ENCODE measurements around the genes DHCR24 and PCSK9.

DNA sequence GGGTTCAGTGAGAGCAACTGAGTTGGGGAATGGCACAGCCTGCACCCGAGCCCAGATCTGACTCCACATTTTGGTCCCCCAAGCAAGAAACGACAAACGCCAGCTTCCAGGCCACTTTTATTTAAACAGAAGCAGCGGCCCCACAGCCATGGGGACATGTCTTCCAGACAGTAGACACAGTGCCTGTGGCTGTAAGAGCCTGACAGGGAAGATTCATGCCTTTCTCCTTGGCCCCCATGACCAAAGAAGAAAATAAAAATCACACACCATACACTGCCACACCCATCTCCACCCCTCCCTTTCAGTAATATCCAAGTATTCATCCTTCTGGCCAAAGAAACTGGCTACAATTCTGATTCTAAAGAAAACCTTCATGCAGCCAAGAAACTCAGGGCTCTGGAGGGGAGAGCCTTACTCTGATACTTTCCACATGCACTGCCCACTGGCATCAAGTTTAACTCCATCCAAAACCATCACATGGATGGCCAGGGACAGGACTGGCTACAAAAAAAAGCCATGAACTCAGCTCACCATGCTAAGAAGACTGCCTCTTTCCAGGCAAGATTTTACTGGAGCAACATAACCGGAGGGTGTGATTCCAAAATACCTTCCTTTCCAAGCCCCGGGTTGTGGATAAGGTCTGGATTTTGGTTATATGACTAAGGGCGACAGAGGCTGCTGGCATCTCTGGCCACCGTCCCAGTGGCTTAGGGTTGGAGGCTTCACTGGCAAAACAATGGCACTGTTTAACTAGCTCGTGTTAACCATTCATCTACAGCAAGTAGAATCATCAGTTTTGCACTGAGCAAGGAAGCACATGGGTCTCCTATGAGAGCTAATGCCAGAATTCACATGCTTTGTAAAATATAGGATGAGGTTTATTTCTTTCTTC is 37.2 kb downstream of the DHCR24 start:
- RAMPAGE, long total RNA: no peak
- RRBS: 17% methylated on average over 1 of the region's 9 CpGs

DNA sequence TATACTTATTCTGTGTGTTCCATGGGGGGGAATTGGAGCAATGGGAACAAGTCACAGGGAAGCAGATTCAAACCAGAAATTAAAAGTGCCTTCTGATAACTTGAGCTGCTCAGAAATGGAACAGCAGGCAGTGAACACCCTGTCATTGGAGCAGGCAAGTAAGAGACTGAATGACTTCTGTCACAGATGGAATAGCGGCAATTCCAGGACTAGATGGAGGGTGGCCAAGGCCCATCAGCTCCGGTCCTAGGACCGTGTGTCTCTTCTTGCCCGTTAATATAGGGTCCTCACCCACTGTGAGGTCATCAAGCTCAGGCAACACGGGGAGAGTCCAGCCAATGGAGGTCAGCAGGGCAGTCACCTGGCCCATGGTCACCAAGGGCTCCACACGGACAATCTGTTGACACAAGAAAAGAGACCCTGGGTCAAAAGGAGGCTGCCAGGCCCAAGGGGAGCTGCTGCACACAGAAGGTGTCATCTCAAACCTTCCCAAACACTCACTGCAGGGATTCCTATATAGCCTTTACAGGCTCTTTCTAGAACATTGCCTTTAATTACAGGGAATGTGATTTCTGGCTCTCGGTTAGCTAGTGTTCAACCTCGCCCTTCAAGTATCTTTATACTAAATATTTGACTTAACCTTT is 11.2 kb downstream of the DHCR24 start:
- RAMPAGE, long total RNA: no peak
- RRBS: no CpG with 5 or more reads among the region's 8 CpGs

- RAMPAGE, long total RNA: start-site peak on the minus strand at chr1:54887173-54887195, 378 and 281 reads in 2 replicates
- RRBS: under 1% methylated on average over 15 of the region's 92 CpGs
These were observed at the start of gene DHCR24 for GRCh38 chr1:54886254-54887331. Gene DHCR24, minus strand, starts transcription at chr1:54887195.

GRCh38 chr1:54965948-54966422 is 14.4 kb upstream of the TMEM61 start:
- RAMPAGE, long total RNA: no peak
- RRBS: no CpG with 5 or more reads among the region's 7 CpGs

GRCh38 chr1:54995623-54996143 is 3.0 kb upstream of the BSND start:
- RAMPAGE, long total RNA: no peak
- RRBS: no CpG with 5 or more reads among the region's 14 CpGs

- RAMPAGE, long total RNA: no peak
- RRBS: 4% methylated on average over 8 of the region's 66 CpGs
These were observed at the start of gene PCSK9 for GRCh38 chr1:55038990-55039994. Gene PCSK9, plus strand, starts transcription at chr1:55039548.

DNA sequence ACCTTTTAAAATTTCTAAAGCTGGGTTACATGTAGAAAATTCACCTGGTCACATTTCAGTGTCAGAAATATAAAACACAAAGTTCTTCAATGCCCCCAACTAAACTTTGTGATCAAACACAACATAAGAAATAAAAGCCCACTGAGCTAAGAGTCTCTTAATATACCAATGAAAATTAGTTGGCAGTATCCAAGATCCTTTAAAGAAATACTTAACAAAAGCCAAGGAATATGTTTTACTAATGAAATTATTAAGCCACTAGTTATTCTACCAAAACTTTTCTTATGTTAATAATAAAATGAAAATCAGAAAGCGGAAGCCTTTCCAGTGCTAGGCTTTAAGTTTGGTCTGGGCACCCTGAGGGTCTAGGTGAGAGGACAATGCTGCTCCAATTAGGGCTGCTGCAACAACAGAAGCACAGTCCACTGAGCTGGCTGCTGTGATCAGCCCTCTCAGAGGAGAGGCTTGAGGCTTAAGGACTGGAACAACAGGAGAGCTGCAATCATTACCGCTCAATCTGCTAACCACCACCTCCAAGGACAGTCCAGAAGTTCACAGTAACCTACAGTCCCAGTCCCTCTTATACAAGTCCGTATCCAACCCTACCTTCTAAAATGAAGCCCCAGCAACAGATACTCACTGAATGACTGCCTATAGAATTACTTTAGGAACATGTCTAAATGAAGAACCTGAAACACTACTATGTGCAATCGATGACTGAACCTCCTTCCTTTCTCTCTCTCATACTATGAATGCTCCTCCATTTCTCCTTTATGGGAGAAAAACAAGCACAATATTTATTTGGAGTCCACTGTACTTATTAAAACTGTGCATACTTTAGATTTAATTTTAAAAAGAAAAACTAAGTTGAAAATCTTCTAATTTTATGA is 62.2 kb downstream of the USP24 start:
- RAMPAGE, long total RNA: no peak
- RRBS: no CpG with 5 or more reads among the region's 4 CpGs

- RAMPAGE, long total RNA: no peak
- RRBS: 2% methylated on average over 32 of the region's 70 CpGs
These were observed 533 bp downstream of the USP24 start for GRCh38 chr1:55214455-55215206.

- RAMPAGE, long total RNA: no peak
- RRBS: no CpG with 5 or more reads among the region's 15 CpGs
These were observed 956 bp upstream of the USP24 start for GRCh38 chr1:55216021-55216619.

- RAMPAGE, long total RNA: no peak
- RRBS: no CpG with 5 or more reads among the region's 1 CpG
These were observed 199.6 kb downstream of the PLPP3 start for GRCh38 chr1:56379683-56380218.

DNA sequence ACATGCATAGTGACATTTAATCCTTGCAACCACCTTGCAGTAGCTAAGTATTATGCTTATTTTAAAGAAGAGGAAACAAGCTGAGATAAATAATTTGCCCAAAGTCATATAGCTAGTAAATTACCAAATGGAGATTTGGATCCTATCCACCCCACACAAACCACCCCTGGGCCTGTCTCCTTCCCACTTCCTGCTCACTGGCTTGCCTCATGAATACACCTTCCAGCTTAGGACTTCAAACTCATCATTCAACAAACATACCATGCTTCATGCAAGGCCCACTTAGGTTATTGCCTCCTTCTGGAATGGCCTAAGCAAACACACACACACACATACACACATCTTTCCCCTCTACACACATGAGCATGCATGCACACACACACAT is 192.0 kb downstream of the PLPP3 start:
- RAMPAGE, long total RNA: no peak

DNA sequence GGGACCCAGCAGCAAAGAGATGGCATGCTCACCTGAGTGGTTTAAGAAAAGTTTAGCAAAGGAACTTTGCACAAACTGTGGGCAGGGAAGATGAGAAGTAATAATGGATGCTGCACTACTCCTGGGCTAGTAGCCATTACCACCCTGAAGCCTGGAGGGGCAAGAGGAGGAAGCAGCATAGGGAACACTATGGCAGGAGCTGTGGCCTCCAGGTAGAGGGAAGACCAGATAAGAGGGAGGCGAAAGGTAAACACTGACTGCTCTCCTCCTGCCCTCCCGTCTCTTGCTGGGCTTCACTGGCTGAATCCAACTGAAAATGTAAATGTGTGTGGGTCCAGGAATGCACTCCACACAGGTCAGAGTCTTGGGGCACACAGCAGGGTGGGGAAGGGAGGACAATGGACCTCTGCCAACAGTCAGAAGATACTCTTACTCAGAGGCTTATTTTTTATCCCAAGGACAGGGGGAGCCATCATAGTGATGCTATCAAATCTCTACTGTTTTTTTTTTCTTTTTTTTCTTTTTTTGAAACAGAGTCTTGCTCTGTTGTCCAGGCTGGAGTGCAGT is 129.1 kb downstream of the PLPP3 start:
- RAMPAGE, long total RNA: no peak
- RRBS: no CpG with 5 or more reads among the region's 2 CpGs

- RAMPAGE, long total RNA: no peak
- RRBS: no CpG with 5 or more reads among the region's 10 CpGs
These were observed 70.9 kb downstream of the PLPP3 start for GRCh38 chr1:56508035-56509385.

DNA sequence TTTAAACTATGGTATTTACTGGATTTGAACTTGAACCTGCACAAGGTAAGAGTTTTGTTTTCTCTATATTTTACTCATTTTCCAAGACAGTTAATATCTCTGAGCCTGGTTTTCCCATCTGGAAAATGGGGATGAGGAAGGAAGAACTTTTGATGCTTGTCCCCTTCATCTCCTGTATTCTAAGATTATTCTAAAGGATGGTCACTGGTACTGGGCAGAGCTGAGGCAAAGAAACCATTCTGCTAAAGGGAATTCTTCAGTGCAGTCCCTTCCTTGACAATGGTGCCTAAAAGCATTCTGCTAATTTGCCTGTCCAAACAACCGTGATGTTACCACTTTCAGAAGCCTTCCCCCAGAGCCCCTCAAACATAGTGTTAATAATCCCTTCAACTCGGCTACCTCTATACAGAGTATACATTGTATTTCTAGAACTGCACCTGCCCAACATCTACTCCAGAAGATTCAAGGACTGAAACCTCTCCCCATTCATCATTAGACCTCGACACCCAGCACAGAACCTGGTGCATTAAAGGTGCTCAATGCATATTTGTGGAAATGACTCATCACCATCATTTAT is 19.6 kb downstream of the PLPP3 start:
- RAMPAGE, long total RNA: no peak
- RRBS: no CpG with 5 or more reads among the region's 3 CpGs

DNA sequence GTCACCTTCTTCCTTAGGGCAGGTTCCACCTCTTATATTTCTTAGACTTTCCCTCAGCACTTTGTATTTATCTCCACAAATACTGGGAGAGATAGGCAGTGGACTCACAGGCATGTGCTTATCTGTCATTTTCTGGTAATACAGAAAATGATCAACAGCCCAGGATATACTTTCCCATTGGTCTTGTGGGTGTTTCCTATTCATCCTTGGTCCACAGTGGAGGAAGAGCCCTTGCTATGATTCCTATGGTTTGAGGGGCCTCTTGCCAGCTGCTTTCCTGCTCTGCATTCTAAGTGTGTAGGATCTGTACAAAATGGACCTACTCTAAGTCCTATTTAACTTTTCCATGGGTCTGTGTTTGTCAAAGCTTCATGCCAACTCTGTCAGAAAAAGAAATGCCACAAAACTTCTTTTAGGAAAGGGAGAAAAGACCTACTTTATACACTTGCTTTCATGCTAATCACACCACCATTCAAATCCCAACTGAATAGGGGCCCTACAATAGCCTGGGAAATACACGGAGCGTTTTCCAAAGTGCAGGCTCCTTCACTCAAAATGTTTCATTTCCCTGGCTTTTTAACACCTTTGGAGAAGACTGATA is 16.4 kb downstream of the PLPP3 start:
- RAMPAGE, long total RNA: no peak
- RRBS: no CpG with 5 or more reads among the region's 2 CpGs

GRCh38 chr1:56576844-56577240 is 2.5 kb downstream of the PLPP3 start:
- RAMPAGE, long total RNA: no peak

GRCh38 chr1:56578518-56578960 is 824 bp downstream of the PLPP3 start:
- RAMPAGE, long total RNA: no peak
- RRBS: under 1% methylated on average over 12 of the region's 46 CpGs

DNA sequence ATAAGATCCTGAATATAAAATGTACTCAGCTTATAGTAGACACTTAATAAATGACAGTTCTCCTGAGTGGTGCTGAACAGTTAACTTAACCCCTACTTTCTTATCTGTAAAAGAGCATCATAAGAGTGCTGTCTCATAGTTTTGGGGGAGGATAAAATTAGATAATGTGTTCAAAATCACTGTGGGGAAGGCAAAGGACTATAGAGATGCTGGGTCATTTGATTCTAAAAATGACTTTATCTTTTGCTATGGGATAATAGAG is 632 bp downstream of the C8A start:
- RAMPAGE, long total RNA: no peak

- RAMPAGE, long total RNA: no peak
- RRBS: 5% methylated on average over 10 of the region's 46 CpGs
These were observed 297.0 kb downstream of the OMA1 start for GRCh38 chr1:58249417-58250029.

DNA sequence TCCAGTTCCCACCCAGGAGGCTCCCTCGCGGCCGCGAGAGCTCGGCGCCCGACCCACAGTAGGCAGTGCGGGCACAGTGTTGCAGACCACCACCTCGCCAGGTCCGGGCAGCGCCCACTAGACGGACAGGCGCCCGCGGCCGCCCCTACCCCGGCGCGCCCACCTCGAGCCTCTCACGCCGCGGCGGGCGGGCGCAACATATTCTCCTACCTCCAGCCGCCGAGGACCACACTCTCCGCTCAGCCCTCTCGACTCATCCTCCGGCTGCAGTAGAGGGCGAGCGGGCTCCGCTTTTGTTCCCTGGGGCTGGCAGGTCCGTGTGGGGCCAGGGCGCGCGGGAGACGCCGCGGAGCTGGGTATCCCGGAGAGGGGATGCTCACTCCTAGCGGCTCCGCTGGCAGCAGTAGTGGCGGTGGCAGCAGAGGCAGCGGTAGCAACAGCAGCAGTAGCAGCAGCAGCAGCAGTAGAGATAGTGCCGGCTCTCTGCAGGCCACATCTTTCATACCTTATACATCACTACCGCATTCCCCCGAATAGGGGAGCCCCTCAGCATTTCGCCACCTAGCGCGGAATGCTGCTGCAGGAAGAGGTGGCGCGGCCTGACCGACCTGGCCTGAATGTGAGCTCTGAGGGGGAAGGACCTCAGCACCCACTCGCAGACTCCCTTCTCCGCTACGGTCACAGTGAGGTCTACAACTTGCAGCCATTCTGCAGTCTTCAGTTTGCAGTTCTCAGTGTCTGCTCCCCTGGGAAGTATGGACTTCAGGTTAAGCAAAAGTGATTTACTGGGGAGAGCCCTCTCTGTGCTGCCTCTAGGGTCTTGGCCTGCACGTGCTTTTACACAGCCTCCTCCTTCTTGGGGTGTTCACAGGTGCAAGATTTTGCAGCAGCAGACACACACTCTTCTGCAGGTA is 296.2 kb downstream of the OMA1 start:
- RAMPAGE, long total RNA: no peak
- RRBS: 2% methylated on average over 31 of the region's 59 CpGs